B cell (primary cell): ENCODE measurements around a stretch of chr1.

DNA sequence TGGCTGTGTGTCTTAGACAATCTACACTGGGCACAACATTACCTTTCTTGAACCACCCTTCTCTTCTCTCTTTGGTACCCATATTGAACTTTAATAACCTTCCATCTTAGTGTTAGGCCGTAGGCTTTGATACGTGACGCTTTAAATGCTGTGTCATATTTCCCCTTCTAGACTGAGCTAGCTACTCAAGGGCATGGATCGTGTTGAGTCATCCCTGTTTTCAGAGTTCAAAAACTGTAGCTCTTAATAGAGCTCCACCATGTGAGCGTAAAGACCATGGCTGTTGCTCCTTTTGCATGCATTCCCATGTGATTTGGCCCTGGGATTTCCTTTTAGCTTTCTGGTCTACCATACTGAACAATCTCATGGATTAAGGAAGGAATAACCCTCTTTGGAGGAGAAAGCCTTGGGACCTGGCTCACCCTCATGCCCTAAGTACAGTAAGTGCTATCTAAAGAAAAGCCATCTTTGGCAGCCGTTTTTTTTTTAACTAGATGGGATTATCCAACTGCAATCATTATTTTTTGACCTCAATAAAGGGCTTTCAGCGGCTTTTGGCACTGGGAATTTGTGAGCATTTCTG, 76.7 kb downstream of the PLPP3 start:
- PRO-cap, result no peak
- CAGE, long polyA plus RNA, result no peak

DNA sequence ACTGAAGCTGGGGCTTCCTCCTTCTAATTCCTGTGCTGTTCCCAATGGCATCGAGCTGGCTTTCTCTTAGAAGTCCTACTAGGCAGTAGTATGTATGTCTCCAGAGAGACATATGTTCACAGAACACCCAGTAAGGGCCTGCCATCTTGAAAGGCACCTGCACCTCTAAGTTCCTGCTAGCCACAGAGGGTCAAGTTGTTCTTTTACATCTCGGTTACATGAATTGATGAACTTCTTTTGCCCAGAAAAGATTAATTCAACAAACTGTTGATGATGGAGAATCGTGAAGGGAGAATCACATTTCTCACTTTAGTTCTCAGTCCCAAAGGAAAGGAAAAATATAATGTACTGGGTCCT, 50.1 kb downstream of the PLPP3 start:
- PRO-cap, result no peak
- CAGE, long polyA plus RNA, result no peak

GRCh38 chr1:56530517-56531283, 48.7 kb downstream of the PLPP3 start:
- PRO-cap, result no peak
- CAGE, long polyA plus RNA, result no peak

GRCh38 chr1:56577241-56577604, 2.1 kb downstream of the PLPP3 start:
- PRO-cap, result no peak
- CAGE, long polyA plus RNA, result no peak

- PRO-cap, result no peak
- CAGE, long polyA plus RNA, result no peak
Observed at GRCh38 chr1:56915908-56916450, 49.8 kb downstream of the C8B start.

GRCh38 chr1:57622913-57623544, 199.2 kb upstream of the DAB1 start:
- PRO-cap, result no peak
- CAGE, long polyA plus RNA, result no peak

GRCh38 chr1:57957421-57957923, 533.6 kb upstream of the DAB1 start:
- PRO-cap, result no peak
- CAGE, long polyA plus RNA, result no peak

DNA sequence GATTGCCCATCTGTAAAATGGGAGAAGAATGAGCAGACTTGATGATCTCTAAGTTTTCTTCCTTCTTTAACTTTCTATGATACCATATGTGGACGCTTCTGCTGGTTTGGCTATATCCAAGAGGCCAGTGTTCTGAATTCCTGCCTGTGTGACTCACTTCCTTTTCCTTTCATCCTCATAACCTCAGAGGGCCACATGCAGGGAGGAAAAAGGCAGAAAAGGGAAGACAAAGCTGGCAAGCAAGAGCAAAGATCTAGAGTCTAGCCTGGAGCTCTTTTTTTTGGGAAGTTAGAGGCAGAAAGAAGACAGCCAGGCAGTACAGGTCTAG, 151.2 kb downstream of the OMA1 start:
- PRO-cap, result no peak
- CAGE, long polyA plus RNA, result no peak

- PRO-cap, result no peak
- CAGE, long polyA plus RNA, result no peak
Observed at GRCh38 chr1:58480539-58481108, 65.9 kb downstream of the OMA1 start.

DNA sequence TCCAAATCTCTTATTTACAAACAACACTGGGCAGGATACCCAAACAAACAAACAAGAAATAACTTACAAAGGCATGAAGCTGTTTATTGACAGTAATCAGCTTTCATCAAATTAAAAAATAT, 2.6 kb downstream of the JUN start:
- PRO-cap, result no peak
- CAGE, long polyA plus RNA, result no peak

- PRO-cap, result no peak
- CAGE, long polyA plus RNA, result no peak
Observed at GRCh38 chr1:58848891-58849236, 65.0 kb upstream of the JUN start.

DNA sequence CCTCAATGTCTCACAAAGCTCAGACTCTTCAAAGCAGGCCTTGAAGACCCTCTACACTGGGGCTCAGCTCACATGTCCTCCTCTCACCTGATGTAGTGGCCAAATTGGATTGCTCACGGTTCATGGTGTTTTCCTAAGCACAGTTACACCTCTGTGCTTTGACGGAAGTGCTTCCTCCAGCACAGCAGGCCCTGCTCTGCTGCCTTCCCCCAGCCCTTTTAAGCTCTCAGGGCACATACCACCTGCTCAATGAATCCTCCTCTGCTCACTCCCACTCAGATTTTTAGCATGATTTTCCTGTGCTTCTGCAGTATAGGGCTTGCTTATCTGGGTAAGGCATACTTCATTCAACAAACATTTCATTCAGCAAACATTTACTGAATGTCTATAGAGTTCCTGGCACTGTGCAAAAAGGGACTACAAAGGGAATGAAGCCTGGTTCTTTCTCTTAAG, 74.4 kb upstream of the JUN start:
- PRO-cap, result no peak
- CAGE, long polyA plus RNA, result no peak

- PRO-cap, result no peak
- CAGE, long polyA plus RNA, result no peak
Observed at GRCh38 chr1:58885067-58885860, 101.4 kb upstream of the JUN start.

DNA sequence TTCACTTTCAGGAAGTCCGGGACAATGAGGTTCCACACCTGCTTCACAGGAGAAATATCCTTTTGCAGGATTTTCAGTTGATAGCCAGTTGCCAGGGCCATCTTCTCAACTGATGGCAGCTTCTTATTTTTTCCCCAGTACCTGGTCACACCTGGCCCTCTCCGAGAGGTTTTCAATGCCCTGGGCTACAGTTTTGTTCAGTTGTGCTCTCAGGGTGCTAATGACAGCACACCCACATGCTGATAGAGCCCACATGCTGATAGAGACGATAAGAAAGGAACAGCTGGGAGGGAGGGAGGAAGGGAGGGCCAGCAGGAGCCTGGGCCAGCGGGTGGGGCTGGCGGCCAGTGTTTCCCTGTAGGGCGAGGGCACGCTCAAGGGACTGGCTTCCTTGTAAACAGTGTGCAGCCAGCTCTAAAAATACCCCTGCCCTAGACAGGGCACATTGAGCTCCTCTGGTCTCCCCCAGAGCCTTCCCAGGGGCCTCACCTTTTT, 112.7 kb upstream of the JUN start:
- PRO-cap, result no peak
- CAGE, long polyA plus RNA, result no peak

DNA sequence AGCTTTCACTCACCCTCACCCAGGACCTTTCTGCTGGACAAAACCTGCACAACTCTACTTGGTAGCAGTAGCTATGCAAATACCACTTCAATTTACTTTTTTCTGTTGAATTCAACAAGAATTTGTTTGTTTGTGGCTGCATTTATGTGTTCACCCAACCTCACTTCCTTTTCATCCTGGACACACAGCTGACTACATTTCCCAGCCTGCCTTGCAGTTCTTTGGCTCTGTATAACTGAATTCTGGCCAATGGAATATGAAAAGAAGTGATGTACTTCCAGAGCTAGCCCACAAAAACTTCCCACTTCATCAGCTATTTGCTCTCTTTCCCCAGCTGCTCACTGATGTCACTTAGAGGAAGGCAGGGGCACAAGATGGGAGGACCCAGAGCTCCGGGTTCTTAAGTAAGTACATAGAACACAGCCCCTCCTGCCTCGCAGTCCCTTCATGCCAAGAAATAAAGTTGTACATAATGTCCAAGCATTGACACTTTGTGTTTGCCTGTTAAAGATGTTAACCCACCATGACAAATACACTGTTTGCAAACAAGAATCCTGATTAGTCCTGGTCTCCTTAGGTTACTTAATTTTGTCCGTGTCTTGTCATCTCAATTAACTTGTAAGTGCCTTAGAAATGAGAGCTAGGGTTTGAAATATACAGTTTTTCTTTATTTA, 235.0 kb upstream of the FGGY start:
- PRO-cap, result no peak
- CAGE, long polyA plus RNA, result no peak

DNA sequence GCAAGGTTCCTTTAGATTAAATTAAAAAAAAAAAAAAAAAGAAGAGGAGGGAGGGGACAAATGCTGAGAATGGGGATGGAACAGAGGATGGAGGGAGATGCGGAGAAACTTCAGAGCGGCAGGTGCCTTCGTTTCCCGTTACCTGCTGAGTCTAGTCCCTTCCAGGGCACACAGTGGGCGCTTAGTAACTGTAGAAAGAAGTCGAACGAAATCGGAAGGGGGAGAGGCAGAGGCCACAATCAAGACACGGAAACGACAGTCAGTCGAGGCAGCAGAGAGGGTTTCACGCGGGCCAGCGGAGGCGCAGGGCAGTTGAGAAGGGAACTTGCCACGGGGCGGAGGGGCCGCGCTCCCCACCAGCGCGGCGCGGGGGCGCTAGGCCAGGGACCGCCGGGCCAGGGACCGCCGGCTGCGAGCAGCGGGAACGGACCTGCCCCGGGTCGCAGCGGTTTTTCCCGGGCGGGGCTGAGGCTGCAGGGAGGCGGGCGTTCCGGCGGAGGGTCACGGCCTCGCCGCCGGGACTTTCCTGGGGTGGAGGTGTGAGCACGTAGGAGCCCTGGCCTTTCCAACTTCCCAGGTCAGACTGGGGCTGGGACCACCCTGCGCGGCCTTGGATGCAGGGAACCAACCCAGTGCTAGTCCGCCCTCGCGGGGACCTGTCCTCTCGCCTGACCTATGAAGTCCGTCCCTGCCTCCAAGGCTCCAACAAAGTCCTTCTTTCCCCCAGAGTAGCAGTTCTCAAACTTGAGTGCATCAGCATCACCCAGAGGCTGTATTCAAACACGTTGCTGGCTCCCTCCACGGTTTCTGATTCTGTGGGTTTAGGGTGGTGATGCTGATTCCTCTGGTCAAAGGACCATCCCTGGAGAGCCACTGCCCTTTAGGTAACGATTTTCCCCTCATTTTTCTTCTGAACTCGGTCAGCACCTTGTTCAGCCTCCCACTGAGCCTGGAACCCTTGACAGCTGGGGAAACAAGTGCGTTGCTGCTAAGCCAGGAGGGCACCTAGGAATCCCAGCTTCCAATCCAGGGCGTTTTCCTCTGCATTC, 150.0 kb upstream of the FGGY start:
- PRO-cap, result unidirectional peak, plus-strand start at position 66 of the sequence; unidirectional peak, plus-strand start at position 311 of the sequence; bidirectional peak, plus-strand start at position 515 of the sequence, minus-strand start at position 454 of the sequence
- CAGE, long polyA plus RNA, result no peak

GRCh38 chr1:59390398-59390731, 93.5 kb downstream of the FGGY start:
- PRO-cap, result no peak
- CAGE, long polyA plus RNA, result no peak

GRCh38 chr1:59533873-59534514, 237.1 kb downstream of the FGGY start:
- PRO-cap, result no peak
- CAGE, long polyA plus RNA, result no peak

GRCh38 chr1:59674410-59674905, 140.3 kb upstream of the HOOK1 start:
- PRO-cap, result no peak
- CAGE, long polyA plus RNA, result no peak

GRCh38 chr1:59815767-59816382, 1.1 kb downstream of the HOOK1 start:
- PRO-cap, result no peak
- CAGE, long polyA plus RNA, result no peak